Heart (tissue), 3 donors: ENCODE measurements around the gene NBEA.

GRCh38 chr13:33204204-33205317 is 81.0 kb downstream of the STARD13 start:
- RAMPAGE, long total RNA, 2 experiments, result no peak in any of the 2 experiments

- RAMPAGE, long total RNA, 2 experiments, result no peak in any of the 2 experiments
Observed at GRCh38 chr13:33284754-33285401, 677 bp downstream of the STARD13 start.

GRCh38 chr13:33543119-33543486 is 257.5 kb upstream of the STARD13 start:
- RAMPAGE, long total RNA, 2 experiments, result no peak in any of the 2 experiments

- RAMPAGE, long total RNA, 2 experiments, result start-site peak on the plus strand in 1 of 2 experiments, at chr13:34941828-34942304 at its widest, 167 reads per replicate
Observed at GRCh38 chr13:34941380-34942580, at the start of gene NBEA. NBEA (plus strand) TSS chr13:34942270.

DNA sequence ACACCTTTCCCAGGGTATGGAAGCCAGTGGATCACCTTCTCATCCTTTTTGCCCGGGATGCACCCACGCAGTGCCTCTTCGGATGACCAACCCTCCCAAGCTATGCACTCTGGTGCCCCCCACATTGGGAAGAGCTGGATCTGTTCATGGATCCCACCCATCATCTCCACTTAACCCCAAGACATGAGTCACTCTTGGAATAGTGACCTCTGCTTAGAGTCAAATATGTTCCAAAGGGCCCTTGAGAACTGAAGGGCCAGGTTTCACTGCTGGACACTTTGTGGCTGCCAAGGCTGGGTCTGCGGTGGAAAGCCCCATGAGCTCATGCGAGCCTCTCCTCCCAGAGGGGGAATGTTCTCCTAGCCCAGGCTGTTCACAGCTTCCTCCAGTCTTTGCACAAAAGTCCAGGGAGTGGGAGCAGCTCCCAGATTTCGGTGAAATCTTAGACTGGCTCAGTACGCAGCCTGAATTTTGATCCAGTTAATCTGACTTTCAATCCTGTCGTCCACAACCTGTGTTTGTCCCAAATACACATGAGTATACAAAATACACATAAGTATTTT is 693 bp upstream of the DCLK1 start:
- RAMPAGE, long total RNA, 2 experiments, result no peak in any of the 2 experiments

GRCh38 chr13:36154510-36155196 is 23.5 kb upstream of the DCLK1 start:
- RAMPAGE, long total RNA, 2 experiments, result start-site peak on the plus strand in 1 of 2 experiments, at chr13:36154917-36154923 at its widest, 5 reads per replicate

DNA sequence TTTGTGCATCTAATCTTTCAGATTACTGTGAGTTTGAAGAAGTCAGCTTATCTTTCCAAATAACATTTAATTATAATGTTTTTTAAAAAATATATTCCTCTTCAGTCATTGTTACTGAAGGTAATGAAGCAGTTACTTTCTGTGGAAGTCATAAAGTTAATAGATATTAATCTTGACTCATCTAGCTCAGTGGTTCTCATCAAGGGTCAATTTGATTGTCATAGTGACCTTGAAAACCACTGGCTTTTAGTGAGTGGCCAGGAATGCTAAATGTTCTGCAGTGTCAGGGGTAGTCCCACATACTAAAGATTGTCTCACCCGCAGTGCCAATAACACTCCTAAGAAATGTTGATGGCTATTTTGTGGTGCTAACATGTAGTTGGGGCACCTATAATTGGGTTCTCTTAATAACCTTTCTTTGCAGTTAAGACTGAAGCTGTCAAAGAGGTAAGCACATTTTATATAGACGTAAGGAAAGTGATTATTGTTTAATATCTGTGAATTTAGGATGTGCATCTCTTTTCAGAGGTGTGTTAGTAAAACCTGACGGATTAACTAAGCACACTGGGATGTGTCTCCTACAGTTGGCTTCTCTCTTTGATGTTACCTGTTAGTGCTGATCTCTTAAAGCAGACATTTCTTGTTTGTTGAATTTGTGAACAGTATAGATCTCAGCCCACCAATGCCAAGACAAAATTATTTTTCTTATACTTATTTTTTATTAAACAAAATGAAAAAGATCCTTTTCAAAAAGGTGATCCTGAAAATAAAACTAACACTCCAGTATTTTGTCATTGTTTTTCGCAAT is 9.1 kb downstream of the RFXAP start:
- RAMPAGE, long total RNA, 2 experiments, result no peak in any of the 2 experiments

- RAMPAGE, long total RNA, 2 experiments, result no peak in any of the 2 experiments
Observed at GRCh38 chr13:37058526-37058805, 1.0 kb downstream of the SUPT20H start.

- RAMPAGE, long total RNA, 2 experiments, result no peak in any of the 2 experiments
Observed at GRCh38 chr13:37701110-37701990, 102.8 kb upstream of the POSTN start.

GRCh38 chr13:39013556-39014824 is 23.4 kb upstream of the STOML3 start:
- RAMPAGE, long total RNA, 2 experiments, result no peak in any of the 2 experiments

GRCh38 chr13:39021458-39021982 is 16.4 kb downstream of the PROSER1 start:
- RAMPAGE, long total RNA, 2 experiments, result no peak in any of the 2 experiments

DNA sequence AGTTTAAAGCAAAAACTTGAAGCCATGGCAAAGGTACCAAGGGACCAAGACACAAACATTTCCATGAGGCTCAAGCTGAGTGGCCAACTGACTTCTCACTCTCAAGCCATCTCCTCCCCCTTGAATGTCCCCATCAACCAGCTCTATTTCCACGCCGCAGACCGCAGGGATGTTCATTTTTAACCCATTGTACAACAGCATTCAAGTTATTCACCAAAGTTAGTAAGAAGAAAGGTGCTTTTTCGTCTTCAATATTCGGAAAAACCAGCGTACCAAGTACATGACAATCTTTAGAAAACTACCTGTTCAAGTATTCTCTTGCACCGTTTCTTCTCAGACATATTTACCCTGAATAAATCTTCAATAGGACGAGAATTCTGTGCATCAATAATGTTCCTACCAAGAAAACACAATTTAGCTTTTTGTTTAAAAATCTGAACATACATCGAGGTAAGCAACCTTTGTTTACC is 9.9 kb downstream of the PROSER1 start:
- RAMPAGE, long total RNA, 2 experiments, result no peak in any of the 2 experiments

GRCh38 chr13:39040268-39040530 is 1.9 kb downstream of the NHLRC3 start:
- RAMPAGE, long total RNA, 2 experiments, result no peak in any of the 2 experiments

DNA sequence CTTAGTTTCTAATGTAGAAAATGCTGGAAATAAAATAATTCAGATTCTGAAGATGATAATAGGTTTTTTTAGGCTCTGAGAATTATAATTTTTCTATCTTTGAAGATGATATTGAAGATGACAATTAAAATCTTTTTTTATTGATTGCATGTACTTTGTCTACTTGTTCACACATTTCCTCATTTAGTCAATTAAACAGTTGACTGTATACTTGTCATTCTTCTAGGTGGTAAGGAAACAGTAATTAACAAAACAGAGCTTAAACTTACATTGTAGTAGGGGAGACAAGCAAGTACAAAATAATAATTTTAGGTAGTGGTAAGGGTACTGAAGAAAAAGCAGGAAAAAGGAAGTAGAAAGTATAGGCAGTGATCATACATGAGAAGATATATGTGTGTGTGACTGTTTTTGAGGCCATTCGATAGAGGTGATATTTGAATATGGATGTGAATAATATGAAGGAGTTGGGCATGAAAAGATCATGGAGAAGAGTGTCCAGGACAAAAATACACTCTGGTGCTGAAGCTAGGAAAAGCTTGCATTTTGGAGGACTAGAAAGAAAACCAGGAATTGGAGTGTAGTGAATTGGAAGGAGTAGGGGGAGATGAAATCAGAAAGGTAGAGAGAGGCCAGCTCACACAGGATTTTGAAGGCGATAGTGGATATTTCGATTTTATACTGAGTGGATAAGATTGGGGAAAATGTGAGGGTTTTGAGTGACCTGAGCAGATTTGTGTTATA is 40.7 kb downstream of the COG6 start:
- RAMPAGE, long total RNA, 2 experiments, result no peak in any of the 2 experiments

DNA sequence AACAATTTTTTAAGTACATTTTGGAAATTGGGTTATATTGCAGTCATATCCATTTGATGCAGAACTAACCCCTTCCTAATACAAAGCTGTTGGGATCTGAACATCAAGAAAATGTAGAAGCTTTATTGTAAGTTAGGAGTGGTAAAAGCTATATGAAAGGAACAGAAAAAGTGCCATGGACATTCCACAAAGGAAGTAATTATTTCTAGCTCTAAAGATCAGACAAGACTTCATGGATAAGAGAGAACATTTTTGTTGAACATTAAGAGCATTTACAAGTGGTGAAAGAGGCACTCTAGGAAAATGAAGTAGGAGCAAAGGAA is 93.9 kb downstream of the COG6 start:
- RAMPAGE, long total RNA, 2 experiments, result no peak in any of the 2 experiments

DNA sequence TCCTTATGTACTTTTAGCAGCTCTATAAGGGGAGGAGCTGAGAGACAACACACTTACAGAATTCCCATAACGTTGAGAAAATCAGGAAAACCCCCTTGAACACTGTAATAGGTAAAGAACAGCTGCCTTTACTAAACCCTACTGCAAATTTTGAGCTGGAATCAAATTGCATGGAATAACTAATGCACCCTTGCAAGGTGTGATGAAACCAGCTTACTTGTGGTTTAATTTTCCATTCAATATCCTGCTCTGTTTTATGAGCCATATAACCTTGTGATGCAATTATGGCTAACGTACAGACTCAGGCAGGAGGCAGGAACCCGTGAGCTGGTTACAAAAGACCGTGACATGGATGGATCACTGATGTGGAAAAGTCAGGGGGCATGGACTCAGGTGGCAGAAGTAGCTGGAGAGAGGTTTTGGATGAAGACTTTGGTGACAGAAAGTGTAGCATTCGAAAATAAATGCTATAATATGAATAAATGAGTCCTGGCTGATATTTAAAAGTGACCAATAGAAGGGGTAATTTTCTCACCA is 438.6 kb downstream of the COG6 start:
- RAMPAGE, long total RNA, 2 experiments, result no peak in any of the 2 experiments

- RAMPAGE, long total RNA, 2 experiments, result no peak in any of the 2 experiments
Observed at GRCh38 chr13:40172201-40172627, 494.2 kb downstream of the FOXO1 start.

GRCh38 chr13:40470541-40471074 is 195.8 kb downstream of the FOXO1 start:
- RAMPAGE, long total RNA, 2 experiments, result no peak in any of the 2 experiments

DNA sequence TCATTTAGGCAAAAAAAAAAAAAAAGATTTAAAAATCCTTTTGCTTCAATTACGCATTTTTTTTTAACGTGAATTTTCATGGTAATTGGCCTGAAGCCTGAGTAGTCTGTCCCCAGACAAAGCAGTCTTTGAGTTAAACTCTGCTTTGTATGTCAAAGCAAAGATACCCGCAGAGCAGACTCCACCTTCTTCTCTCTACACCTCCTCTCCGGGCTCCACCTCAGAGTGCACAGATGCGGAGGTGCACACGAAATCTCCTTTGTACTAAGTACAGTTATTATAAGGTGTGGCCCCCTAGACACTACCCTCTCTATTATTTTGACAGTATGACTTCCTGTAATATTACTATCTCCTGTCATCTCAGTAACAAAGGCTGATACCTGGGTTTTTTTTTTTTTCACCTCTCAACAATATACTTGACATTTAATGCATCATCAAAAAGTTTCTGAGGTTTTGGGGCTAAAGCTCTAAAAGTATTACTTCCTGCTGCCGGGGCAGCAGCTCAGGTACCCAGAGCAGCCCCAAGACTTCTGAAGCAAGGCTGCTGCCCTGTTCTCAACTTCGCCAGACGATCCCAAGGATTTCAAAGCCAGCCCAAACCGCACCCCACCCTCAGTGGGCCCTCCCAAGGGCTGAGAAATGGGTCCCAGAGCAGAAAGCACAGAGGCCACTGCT is 180.8 kb downstream of the FOXO1 start:
- RAMPAGE, long total RNA, 2 experiments, result no peak in any of the 2 experiments

GRCh38 chr13:40581039-40582060 is 85.1 kb downstream of the FOXO1 start:
- RAMPAGE, long total RNA, 2 experiments, result no peak in any of the 2 experiments